Osteocyte (in vitro differentiated cells): Measurements from ENCODE around the gene FOXB2.

- PRO-cap: no peak
These were observed 58.5 kb downstream of the OSTF1 start for GRCh38 chr9:75146644-75147327.

- PRO-cap: no peak
These were observed 94.7 kb downstream of the OSTF1 start for GRCh38 chr9:75183001-75183376.

DNA sequence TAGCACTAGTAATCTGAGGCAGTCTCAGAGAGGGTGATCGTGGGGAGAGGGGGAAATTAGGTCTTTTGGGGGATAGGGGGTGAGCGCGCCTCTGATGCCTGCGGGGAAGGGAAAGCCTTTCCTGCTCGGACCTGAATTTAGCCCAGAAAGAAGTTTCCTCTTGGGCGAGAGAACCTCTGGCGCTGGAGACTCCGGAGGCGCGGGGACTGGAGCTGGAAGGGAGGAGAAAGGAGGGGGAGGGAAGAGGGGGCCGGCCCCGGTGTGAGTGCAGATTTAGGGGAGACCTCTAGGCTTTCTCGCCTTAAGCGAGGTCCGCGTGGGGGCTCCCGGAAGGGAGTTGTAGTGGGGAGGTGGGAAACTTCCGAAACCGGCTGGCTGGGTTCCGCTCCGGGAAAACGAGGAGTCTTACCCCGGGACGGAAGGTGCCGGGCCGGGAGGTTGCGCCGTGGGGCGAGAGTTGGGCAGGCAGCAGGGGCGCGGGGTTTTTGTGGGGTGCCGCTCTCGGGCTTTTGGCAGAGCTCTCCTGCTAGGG, 1.3 kb downstream of the PCSK5 start:
- PRO-cap: no peak

DNA sequence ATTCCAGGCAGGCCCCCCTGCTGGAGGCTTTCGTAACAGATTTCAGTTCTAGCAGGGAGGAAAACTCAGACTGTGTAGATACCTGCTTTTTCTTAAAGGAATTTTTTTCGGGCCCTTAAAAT, 1.4 kb downstream of the GCNT1 start:
- PRO-cap: no peak

DNA sequence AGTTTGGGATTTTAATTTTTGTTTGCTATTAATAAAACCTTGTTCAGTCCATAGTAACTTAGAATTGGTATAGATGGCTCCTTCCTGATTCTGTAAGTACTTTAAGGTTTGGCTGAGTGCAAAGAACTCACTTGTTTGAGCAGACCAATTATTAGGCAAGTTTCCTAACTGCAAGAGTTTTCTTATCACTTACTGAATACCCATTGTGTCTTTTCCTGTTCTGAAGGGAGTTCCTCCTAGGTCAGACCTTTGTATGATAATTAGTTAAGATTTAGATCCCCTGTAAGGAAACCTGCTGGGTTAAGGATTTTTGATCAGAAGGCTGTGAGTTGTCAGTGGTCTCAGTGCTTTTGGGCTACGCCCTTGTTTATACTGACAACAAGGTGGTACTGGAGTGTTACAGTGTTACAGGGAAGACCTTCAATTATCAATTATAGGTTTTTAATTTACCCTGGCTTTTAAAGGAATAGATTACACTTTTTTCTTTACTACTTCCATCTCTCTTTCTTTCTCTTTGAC, 31.7 kb downstream of the GCNT1 start:
- PRO-cap: no peak

GRCh38 chr9:76586102-76586427, 127.1 kb downstream of the GCNT1 start:
- PRO-cap: no peak

- PRO-cap: no peak
These were observed 162.0 kb downstream of the GCNT1 start for GRCh38 chr9:76621034-76621355.

DNA sequence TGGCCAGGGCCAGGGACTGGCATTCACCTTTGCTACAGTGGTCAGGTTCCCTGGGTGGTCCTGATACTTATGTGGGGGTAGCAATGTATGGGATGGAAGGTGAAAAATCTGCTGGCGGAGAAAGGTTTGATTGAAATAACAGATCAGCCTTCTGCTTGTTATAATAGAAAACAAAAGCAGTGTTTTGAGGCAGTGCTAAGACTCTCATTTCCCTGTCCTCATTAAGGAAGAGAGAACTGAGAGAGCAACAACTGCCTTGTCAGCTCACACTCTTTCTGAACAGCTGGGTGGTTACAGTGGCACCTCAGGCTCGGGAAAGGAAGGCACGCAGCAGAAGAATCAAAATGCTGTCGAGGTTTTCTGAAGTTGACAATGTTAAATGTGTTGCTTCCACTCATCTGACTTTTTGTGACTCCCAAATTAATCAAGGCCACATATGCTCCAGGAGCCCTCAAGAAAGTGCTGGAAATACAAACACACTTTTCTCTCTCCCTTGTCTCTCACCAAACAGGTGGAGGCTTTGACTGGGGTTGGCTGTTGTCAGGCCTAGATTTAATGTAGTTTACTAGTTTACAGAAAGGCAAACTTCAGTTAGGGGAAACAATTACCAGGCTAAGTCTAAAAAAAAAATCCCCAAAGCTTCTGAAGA, 184.8 kb downstream of the GCNT1 start:
- PRO-cap: no peak

DNA sequence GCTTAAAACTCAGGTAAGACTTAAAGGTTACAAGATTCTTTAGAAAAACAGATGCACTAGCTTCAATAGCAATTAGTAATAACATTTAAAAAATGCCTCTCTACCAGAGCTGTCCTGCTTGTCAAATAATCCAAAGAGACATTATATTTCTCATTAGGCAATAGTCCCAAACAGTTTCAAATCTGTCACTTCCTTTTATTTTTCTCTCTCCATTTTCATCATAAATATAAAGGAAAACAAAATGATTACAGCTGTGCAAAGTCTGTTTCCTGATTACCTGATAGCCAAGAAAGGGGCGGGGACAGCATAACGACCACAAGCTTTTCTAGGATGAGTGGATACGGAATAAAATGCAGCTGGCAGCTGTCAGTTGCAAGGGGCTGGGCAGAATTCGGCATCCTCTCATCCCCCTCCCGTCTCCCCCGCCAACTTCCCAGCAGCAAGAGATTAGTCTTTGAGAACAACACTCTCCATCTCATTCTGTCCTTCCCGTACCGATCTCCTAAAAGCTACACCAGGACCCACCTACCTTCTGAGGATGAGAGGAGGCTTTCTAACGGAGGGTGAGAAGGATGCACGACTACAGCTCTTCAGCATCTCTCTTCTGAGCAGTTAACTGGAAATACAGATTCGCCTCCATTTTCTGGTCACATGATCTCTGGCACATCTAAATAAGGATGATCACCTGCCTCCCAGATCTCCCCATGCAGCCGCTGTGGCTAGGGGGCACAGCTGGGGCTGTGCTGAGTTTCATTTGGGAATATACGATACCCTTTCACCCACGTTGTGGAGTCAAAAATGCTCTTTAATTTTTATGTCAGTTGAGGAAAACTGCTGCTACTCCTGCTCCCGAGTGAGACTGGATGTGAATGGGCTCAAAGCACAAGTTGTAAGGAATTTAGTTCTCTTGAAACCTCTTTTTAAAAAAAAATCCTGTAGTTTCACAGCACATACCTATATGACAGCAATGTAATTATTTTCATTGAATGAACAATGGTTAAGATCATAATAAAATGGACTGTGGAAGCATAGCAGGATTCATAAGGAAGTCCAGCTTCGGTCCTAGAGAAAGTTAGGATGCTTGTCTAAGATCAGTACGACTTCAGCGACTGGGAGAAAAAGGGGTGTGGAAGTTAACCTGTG, 214.0 kb downstream of the PRUNE2 start:
- PRO-cap: no peak

GRCh38 chr9:76901665-76902439, 4.1 kb downstream of the PRUNE2 start:
- PRO-cap: no peak

- PRO-cap: no peak
These were observed 825 bp upstream of the FOXB2 start for GRCh38 chr9:77018254-77019405.

GRCh38 chr9:77019436-77019779, at the start of gene FOXB2:
Gene FOXB2 (plus strand): TSS chr9:77019655.
- PRO-cap: no peak

DNA sequence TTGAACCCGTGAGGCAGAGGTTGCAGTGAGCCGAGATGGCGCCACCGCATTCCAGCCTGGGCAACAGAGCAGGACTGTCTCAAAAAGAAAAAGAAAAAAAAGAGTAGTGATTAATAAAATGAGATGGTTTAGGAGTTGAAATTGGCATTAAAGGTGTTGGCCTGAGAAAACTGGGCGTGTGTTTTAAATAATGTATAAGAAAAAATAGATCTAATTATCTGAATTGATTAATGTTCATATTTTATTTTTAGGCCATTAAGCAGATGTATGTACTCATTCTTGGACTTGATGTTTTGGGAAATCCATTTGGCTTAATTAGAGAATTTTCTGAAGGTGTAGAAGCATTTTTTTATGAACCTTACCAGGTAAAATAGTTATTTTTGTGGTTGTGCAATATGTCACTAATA, 191.7 kb downstream of the VPS13A start:
- PRO-cap: no peak

DNA sequence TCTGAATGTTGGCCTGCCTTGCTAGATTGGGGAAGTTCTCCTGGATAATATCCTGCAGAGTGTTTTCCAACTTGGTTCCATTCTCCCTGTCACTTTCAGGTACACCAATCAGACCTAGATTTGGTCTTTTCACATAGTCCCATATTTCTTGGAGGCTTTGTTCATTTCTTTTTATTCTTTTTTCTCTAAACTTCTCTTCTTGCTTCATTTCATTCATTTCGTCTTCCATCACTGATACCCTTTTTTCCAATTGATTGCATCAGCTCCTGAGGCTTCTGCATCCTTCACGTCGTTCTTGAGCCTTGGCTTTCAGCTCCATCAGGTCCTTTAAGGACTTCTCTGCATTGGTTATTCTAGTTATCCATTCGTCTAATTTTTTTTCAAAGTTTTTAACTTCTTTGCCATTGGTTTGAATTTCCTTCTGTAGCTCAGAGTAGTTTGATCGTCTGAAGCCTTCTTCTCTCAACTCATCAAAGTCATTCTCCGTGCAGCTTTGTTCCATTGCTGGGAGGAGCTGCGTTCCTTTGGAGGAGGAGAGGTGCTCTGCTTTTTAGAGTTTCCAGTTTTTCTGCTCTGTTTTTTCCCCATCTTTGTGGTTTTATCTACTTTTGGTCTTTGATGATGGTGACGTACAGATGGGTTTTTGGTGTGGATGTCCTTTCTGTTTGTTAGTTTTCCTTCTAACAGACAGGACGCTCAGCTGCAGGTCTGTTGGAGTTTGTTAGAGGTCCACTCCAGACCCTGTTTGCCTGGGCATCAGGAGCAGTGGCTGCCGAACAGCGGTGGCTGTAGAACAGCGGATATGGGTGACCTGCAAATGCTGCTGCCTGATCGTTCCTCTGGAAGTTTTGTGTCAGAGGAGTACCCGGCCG, 165.3 kb downstream of the GNA14 start:
- PRO-cap: no peak

- PRO-cap: no peak
These were observed 34.1 kb downstream of the GNAQ start for GRCh38 chr9:77996959-77998459.

DNA sequence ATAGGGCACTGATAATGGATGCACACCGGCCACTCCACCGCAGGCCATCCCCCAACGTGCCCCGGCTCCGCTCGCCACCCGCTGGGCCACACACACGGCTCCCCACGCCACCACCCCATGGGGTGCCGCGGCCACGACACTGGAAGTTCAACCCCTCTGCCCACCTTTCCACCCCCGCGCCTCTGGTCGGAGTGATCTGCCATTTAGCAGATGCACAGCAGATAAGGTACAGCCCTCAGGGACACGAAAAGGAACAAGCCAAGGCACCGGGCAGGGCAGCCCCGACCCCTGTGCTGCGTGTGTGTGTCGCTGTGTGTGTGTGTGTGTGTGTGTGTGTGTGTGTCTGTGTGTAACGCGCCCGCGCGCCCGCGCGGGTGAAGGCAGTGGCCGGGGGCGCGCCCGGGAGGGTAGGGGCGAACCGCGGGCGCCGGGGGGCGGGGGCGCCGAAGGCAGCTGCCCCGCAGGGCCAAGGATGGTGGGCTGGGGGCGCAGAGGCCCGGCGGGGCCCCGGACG, 976 bp downstream of the GNAQ start:
- PRO-cap: bidirectional peak, plus-strand start at position 410 of the sequence, minus-strand start at position 321 of the sequence

GRCh38 chr9:78032794-78033674, 1.4 kb upstream of the GNAQ start:
- PRO-cap: no peak

DNA sequence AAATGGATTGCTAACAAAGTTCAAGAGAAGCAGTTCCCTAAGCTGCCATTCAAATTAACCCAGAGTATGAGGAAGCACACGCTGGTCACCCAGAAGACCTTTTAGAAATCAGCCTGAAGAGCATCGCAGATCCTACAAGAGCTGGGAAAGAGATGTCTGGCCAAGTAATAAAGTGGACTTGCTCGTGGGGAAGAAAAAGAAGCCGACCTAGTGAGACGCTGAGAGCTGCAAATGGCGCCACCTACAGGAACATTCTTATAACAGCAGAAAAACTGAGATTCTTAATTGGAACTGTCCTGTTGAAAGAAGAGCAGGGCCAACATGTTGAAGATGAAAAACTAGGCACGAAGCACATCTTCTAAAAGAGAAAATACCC, 3.7 kb upstream of the GNAQ start:
- PRO-cap: no peak

DNA sequence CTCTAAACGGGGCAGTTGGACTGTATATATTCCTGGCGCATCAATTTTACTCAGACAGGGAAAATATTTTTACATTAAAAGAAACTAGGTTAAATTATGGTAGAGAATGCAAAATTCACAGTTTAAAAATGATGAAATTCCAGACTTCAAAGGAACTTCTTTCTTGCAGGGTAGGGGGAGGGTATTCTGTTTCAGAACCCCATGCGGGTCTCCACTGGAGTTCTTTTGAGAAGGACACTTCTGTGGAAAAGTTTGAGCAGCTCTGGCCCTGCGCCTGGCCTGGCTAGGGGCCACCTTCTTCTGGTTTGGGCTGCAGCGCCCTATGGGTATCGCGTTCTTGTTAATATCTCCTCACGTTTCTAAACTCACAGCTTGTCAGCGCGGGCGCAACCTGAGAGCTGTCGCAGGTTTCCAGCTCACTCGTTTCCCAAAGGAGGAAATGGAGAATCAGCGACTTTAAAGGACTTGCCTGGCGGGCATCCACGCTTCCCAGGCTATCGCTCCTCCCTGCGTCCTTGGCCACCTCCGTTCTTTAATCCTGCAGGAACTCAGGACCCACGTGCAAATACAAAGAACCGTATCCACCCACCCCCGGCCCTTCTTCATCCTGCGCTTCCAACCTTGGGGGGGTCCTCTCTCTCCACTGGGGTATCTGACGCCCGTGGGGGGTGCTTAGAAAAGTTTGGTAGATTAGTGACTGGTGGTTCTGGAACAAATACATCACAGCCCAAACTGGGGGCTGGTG, 788 bp upstream of the PSAT1 start:
- PRO-cap: unidirectional peak, plus-strand start at position 375 of the sequence; bidirectional peak, plus-strand start at position 570 of the sequence, minus-strand start at position 534 of the sequence

DNA sequence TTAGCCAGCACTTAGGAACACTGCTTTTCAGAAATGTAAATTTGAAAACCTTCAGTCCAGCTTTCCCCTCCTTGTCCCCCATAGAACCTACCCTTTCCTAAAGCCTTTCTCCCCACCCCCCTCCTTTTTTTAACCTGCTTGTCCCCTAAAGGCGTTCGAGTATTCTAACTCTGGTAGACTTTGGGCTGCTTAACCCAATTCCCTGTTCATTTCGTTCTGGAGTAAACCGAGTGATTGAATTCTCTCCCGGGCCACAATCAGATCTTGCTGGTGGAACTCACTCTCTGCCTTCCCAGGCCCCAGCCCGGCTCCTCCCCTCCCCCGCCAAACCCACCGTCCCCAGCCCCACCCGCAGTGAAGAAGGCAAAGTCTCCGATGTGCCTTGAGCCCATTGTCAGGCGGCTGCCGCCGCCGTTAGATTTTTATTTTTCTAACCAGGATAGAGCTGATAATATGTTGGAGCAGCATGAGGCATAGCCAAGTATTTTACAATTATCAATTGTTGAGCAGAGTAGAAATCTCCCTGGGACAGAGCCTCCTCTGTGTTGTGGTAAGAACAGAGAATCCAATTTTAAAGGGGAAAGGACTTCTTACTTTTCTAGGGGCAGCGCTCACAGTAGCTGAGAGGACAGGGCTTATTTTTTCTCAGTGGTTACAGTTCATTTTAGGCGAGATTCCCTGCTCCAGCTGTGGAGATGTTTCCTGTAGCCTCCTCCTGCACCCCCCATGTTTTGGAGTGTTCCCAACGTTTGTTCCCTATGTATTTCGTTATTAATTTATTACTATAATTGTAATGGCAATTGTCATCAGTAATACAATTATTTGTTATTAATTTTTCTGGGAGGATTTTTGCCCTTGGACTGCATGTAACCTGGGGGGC, 1.2 kb downstream of the PSAT1 start:
- PRO-cap: no peak